HT1080 (cell line): ENCODE measurements around a stretch of chr11.

GRCh38 chr11:117309113-117309742 is 6.8 kb downstream of the BACE1 start:
RAMPAGE:
- cytosol, long total RNA, result no peak
- long total RNA, result no peak
- nucleus, long total RNA, result no peak

DNA sequence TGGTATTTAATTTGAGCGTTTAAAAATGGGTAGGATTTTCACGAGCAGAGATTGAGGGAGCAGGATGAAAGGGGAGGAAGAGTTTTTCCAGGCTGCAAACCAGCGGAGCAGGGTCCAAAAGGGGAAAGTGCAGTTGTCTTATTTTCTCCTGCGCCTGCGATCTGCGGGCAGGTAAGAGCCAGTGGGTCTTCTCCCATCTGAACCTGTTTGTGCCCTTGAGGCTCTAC is 517 bp upstream of the BACE1 start:
RAMPAGE:
- cytosol, long total RNA, result no peak
- long total RNA, result no peak
- nucleus, long total RNA, result no peak

DNA sequence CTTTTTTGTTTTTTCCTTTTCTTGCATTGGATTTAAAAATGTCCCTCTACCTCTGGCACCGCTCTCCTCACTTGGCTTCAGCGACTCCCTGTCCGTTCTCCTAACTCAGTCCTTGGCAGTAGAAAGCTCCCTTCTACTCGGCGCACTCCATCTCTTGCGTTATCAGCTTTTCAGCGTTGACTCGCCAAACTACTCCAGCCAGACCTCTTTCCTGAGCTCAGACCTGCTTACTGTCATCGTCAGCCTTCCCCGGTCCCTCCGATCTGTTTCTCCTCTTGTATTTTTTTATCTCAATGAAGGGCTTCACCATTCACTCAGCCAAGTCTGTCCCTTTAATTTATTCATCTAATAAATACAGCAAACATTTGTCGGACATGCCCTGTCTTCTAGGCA is 751 bp downstream of the CEP164 start:
RAMPAGE:
- cytosol, long total RNA, result no peak
- long total RNA, result no peak
- nucleus, long total RNA, result no peak

DNA sequence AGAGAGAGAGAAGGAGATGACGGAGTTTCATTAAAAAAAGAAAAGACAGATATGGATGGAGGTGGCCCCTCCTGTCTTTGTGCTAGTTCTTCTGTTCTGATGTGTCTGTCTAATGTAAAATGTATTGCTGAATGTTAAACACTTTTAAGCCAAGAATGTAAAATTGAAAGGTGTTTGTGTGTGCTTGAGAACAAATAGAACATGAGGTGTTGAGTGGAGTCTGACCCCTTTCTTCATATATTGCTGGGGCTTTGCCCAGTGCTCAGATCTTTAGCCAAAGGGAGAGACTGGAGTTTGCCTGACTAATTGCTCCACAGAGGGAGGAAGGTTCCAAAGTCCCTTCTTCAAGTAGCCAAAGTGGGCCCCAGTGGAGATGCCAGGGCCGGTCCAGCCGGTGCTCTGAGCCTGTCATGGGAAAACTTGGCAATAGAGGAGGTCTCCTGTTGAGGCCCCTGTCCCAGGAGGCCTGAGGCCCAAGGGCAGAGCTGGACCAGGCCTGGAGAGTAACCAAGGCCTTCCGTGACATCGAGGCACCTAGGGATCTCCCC is 112.4 kb downstream of the DSCAML1 start:
RAMPAGE:
- cytosol, long total RNA, result no peak
- long total RNA, result no peak
- nucleus, long total RNA, result no peak

RAMPAGE:
- cytosol, long total RNA, result no peak
- long total RNA, result no peak
- nucleus, long total RNA, result no peak
Observed at GRCh38 chr11:117817930-117818655, 6.5 kb downstream of the FXYD2 start.

DNA sequence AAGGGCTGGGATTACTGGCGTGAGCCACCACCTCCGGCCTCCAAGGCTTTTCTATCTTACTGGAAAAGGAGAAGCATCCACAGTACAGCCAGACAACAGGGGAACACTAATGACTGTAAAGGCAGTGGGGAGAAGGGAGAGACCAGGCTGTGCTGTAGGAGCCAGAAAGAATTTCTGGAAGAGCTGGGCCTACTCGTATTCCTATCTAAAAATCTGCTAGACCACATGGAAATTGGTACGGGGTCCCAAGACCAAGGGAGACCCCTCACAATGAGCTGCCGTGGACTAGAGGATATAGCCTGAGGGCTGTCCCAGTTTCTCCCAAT is 2.8 kb downstream of the IL10RA start:
RAMPAGE:
- cytosol, long total RNA, result no peak
- long total RNA, result no peak
- nucleus, long total RNA, result no peak

GRCh38 chr11:117994218-117994819 is 8.1 kb downstream of the IL10RA start:
RAMPAGE:
- cytosol, long total RNA, result no peak
- long total RNA, result no peak
- nucleus, long total RNA, result no peak

RAMPAGE:
- cytosol, long total RNA, result no peak
- long total RNA, result no peak
- nucleus, long total RNA, result no peak
Observed at GRCh38 chr11:118007534-118008051, 21.4 kb downstream of the IL10RA start.

GRCh38 chr11:118009784-118010492 is 23.7 kb downstream of the IL10RA start:
RAMPAGE:
- cytosol, long total RNA, result no peak
- long total RNA, result no peak
- nucleus, long total RNA, result no peak

DNA sequence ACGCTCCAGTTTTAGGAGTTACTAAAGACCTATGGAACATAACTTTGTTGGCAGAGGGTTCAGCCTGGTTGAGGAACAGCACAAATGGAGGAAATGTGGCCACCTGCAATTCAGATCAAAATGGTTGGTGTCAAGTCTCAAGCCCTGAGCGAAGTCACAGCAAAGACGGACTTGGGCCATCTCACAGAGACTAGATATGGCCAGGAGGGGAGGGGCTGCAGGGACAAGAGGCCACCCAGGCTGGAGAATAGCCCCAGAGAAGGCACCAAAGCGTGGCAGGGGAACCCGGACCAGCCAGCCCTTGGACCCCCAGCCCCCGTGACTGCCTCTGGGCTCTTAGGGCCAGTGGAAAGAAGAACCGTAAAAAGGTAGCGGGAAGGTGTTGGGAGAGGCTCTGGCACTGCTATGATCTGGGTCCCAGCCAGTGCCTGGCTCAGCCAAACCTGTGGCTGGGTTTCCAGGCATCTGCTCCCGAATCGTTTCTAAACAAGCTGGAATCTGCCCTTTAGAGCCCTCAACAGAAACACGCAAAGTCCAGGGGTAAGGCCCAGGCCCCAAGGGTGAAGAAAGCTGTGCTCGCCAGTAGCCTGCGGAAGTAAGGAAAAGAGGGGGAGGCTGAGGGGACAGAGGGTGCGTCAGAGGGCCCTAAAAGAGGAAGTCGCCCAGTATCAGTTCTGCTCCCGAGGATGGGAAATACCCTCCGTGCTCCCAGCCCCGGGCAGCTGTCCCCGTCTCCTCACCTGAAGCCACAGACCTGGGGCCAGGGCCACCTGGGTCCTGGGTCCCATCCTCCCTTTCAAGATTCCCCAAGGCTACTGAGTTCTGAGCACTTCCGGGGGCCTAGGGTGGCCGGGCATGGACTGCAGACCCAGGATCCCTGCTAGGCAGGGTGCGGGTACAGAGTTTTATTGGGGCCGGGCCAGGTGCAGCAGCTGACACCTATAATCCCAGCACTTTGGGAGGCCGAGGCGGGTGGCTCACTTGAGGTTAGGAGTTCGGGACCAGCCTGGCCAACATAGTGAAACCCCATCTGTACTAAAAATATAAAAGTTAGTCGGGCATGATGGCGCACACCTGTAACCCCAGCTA is 24.6 kb downstream of the IL10RA start:
RAMPAGE:
- cytosol, long total RNA, result no peak
- long total RNA, result no peak
- nucleus, long total RNA, result no peak

RAMPAGE:
- cytosol, long total RNA, result no peak
- long total RNA, result no peak
- nucleus, long total RNA, result no peak
Observed at GRCh38 chr11:118106767-118107119, 20.0 kb upstream of the SMIM35 start.

DNA sequence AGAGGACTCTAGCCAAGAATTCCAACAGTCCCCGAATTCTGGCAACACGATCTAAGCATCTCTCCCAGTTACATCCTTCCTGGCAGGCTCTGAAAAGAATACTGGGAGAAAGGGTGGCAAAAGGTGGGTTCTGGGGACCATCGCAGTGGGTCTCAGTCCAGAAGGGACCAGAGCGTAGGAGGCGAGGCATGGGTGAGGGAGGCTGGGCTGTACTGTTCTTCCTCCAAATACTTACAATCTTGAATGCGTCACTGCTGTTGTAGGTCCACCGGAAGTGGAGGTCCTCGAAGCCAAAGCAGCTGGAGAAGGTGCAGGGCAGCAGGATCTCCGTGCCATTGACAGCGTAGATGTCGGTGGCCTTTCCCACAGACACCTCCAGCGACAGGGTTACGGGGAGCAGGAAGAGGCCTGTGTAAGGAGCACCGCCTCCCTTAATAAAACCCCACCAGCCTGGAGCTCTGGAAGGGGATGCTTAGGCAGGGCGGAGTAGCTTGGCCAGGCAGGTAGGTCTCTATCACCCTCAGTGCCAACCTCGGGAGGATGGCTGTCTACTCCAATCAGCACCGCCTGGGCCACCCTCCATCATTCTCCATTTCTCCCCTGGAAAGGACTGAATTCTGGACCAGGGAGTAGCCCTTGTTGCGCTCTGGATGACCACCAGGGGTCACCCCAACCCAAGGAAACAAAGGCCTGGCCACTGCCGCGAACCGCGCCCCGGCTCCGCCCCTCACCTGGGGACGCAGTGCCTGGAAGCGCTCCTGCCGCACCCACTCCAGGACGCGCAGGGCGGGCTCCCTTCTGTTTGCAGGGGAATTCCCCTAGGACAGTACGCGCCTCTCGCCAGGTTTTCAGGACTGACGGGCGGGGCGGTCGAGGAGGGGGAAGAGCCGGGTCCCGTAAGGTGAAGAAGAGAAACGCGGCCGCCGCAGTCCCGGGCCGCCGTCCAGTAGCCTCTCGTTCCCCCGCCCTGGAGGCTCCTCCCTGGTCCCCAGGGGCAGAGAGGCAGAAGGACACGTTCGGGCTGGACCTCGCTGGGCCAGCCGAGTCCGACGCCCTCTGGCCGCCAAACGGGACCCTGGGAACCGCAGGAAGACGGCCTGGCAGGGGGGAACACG is 7.4 kb downstream of the SCN4B start:
RAMPAGE:
- cytosol, long total RNA, result no peak
- long total RNA, result no peak
- nucleus, long total RNA, result no peak

GRCh38 chr11:118277245-118277776 is 13.2 kb upstream of the MPZL2 start:
RAMPAGE:
- cytosol, long total RNA, result no peak
- long total RNA, result no peak
- nucleus, long total RNA, result no peak

DNA sequence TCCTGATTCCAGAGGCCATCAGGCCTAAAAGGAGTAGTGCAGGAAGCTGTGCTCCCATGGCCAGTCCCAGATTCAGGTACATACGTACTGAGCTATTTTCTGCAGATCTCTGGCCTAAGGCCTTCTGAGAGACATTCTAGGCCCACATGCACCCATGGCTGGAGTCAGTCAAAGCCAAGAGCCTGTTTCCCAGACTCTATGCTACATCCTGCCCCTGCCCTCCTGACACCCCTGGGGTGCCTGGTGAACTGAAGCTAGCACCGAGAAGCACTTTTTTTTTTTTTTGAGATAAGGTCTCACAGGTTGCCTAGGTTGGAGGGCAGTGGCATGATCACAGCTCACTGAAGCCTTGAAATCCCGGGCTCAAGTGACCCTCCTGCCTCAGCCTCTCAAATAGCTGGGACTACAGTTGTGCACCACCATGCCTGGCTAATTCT is 582 bp downstream of the CD3D start:
RAMPAGE:
- cytosol, long total RNA, result no peak
- long total RNA, result no peak
- nucleus, long total RNA, result no peak

DNA sequence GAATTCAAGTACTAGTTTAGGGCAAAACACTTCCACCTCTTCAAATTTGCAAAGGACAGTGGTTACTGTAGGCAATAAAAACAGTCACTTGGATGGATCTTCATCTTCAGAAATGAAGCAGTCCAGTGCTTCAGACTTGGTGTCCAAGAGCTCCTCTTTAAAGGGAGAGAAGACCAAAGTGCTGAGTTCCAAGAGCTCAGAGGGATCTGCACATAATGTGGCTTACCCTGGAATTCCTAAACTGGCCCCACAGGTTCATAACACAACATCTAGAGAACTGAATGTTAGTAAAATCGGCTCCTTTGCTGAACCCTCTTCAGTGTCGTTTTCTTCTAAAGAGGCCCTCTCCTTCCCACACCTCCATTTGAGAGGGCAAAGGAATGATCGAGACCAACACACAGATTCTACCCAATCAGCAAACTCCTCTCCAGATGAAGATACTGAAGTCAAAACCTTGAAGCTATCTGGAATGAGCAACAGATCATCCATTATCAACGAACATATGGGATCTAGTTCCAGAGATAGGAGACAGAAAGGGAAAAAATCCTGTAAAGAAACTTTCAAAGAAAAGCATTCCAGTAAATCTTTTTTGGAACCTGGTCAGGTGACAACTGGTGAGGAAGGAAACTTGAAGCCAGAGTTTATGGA is 24.5 kb upstream of the TTC36 start:
RAMPAGE:
- cytosol, long total RNA, result no peak
- long total RNA, result no peak
- nucleus, long total RNA, result no peak

GRCh38 chr11:118510422-118511407 is 16.6 kb upstream of the TTC36 start:
RAMPAGE:
- cytosol, long total RNA, result no peak
- long total RNA, result no peak
- nucleus, long total RNA, result no peak

DNA sequence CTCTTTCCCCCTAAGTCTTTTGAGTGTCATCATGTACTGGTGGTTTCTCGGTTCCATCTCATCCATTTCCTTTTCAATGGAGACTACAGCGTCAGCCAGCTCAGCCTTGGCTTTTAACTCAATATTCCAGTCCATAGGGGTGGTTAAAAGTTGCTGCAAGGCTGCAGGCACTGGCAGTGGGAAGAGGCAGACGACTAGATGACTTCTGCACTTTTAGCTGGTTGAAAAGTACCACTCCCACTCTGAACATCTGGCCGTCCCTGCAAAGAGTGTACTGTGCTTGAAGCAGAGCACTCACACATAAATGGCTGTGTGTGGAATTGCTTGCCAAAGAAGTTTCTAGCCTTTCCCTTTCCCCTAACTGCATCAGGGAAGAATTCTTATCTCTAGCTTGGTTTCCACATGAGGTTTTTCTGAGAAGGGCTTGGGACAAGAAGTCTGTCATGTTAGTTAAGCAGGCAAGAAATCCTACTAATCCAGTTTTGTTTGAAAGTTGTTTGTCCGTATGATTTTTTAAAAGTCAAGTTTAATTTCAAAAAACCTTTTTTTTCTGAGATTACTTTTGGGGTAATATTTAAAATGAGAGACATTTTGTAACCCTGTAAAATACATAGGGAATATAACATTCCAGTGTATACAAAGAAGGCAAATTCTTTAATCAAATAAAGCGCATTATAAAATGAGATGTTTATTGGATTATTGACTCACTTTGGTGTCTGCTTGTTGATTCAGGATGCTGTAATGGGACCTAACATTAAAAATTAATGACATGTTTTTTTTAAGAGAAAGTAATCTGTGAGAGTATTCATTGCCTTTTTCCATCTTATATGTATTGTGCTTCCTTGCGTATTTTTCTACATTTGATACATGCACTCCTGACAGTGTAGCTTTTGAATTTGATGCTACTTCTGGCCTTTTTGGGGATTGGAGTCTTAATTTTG is 4.9 kb upstream of the PHLDB1 start:
RAMPAGE:
- cytosol, long total RNA, result no peak
- long total RNA, result no peak
- nucleus, long total RNA, result no peak

DNA sequence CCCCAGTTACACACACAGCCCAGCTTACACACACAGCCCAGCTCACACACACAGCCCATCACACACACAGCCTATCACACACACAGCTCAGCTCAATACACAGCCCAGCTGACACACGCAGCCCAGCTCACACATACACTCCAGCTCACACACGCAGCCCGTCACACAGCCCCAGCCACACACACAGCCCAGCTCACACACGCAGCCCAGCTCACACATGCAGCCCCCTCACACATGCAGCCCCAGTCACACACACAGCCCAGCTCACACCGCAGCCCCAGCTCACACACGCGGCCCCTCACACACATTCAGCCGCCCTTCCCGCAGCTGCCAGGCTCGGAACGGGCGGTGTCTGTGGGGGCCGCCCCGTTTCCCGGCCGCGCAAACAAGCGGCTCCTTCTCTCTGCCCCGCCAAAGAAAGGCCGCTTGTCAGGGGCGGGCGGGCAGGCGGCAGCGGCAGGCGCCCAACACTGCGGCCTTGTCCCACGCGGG is 1.9 kb downstream of the PHLDB1 start:
RAMPAGE:
- cytosol, long total RNA, result no peak
- long total RNA, result no peak
- nucleus, long total RNA, result no peak

DNA sequence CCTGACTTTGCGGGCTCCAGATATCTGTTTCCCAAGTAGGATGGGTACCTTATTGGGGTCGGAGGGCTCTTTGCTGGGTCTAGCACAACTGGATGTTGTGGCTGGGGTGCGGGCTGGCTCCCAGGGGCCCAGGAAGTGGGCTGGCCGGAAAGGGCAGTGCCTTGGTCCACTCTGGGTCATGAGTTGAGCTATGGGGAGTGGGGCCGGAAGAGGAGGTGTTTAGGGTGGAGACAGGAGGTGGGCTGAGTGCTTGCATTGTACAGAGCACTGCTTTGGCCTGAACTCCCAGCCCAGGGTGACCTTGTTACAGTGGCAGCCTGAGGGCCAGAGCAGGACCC is 13.1 kb downstream of the PHLDB1 start:
RAMPAGE:
- cytosol, long total RNA, result no peak
- long total RNA, result no peak
- nucleus, long total RNA, result no peak

GRCh38 chr11:118700156-118700740 is 20.8 kb upstream of the TREH start:
RAMPAGE:
- cytosol, long total RNA, result no peak
- long total RNA, result no peak
- nucleus, long total RNA, result no peak